ENCODE measurements around the genes RFPL2 and SLC5A4.

GRCh38 chr22:31630140-31630689 is 31.8 kb downstream of the PISD start:
- PRO-cap = bidirectional peak, plus-strand start at chr22:31630475, minus-strand start at chr22:31630460; bidirectional peak, plus-strand start at chr22:31630638, minus-strand start at chr22:31630715

DNA sequence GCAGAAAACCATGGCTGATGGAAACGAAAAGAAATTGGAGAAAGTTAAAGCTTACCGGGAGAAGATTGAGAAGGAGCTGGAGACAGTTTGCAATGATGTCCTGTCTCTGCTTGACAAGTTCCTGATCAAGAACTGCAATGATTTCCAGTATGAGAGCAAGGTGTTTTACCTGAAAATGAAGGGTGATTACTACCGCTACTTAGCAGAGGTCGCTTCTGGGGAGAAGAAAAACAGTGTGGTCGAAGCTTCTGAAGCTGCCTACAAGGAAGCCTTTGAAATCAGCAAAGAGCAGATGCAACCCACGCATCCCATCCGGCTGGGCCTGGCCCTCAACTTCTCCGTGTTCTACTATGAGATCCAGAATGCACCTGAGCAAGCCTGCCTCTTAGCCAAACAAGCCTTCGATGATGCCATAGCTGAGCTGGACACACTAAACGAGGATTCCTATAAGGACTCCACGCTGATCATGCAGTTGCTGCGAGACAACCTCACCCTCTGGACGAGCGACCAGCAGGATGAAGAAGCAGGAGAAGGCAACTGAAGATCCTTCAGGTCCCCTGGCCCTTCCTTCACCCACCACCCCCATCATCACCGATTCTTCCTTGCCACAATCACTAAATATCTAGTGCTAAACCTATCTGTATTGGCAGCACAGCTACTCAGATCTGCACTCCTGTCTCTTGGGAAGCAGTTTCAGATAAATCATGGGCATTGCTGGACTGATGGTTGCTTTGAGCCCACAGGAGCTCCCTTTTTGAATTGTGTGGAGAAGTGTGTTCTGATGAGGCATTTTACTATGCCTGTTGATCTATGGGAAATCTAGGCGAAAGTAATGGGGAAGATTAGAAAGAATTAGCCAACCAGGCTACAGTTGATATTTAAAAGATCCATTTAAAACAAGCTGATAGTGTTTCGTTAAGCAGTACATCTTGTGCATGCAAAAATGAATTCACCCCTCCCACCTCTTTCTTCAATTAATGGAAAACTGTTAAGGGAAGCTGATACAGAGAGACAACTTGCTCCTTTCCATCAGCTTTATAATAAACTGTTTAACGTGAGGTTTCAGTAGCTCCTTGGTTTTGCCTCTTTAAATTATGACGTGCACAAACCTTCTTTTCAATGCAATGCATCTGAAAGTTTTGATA is 12.3 kb downstream of the YWHAH start:
- PRO-cap = no peak

- PRO-cap = no peak
Observed at GRCh38 chr22:31973690-31974234, 29.4 kb downstream of the YWHAH start.

DNA sequence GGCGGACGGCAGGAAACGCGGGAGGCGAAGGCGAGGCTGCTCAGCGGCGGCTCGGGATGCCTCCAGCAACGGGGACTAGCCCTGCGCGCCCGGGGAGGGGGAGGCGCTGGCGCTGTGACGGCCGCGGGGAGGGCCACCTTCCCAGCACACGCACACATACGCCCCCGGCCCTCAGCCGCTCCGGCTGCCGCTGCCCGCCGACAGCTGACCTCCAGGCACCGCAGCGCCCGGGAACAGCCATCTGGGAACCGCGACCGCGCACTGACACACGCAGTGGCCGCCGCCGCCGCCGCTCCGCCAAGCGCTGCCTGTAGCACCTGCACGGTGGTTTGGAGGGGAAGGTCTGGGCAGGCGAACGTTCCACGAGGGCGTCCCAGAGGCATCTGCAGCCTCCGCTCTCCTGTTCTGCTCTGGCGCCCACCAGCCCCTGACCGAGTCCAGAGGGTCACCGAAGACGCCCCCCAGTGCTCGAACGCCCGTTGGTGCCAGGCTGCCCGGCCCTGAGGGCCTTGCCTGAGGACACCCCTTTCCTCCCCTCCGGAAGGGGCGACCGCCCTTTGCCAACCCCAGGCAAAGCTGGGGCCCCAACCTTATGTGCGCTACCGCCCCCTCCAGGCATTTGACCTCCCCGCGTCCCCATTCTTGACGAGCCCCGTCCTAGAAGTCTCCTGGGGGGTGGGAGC is 16.9 kb upstream of the C22orf42 start:
- PRO-cap = no peak

- PRO-cap = no peak
Observed at GRCh38 chr22:32204438-32205452, at the start of gene RFPL2. Gene RFPL2 (minus strand): TSS chr22:32205073.

DNA sequence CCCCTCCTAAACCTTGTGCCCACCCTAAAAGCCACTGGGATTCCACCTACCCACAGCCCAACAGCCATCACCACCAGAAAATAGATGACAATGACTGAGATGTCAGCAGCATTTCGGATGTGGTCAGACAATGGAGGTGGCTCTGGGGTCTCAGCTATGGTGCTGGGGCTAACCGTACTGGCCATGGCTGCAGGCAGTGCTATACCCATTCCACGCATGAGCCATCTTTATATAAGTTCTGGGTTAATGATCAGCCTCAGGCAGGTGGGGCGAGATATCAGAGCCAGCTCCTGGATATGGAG is at the start of gene SLC5A4:
TSS of gene SLC5A4 (minus strand) at position 203 of the 302 bp plus-strand sequence.
- PRO-cap = no peak

DNA sequence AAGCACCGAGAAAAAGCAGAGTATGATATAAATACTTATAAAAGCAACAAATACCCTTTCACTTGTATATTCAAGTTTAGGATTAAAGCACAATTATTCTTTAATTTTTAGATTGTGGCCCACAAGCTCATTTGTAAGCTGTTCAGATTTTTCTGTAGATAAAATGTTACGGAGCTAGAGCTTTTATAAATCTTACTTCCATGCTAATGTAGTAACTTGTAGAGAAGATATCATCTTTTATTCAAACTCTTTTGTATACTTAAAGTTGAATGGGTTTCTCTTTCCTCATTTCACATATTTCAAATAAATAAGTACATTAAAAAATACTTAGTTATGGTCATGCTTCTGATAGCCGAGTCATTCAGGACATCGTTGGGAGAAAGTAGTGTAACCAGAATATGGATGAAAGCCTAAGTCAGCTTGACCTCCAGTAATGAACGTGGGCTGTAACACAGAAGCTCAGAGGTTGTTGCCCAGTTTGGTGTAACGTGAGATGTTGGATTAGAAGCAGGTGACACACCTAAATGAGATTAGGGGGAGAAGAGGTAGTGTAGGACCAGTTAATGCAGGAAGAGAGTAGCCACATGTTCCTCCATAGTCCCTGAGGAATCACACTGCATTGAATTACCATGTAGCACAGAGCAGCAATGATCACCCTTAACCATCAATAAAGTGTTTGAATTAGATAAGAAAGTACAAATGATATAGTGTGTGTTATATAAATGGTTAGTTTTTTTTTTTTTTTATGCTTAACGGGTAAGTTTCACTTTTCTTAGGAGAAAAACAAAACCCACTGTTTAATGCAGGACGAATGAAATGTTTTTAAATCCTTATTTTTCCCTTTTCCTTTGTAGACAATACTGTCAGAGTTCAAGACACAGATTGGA is 20.3 kb downstream of the FBXO7 start:
- PRO-cap = no peak

DNA sequence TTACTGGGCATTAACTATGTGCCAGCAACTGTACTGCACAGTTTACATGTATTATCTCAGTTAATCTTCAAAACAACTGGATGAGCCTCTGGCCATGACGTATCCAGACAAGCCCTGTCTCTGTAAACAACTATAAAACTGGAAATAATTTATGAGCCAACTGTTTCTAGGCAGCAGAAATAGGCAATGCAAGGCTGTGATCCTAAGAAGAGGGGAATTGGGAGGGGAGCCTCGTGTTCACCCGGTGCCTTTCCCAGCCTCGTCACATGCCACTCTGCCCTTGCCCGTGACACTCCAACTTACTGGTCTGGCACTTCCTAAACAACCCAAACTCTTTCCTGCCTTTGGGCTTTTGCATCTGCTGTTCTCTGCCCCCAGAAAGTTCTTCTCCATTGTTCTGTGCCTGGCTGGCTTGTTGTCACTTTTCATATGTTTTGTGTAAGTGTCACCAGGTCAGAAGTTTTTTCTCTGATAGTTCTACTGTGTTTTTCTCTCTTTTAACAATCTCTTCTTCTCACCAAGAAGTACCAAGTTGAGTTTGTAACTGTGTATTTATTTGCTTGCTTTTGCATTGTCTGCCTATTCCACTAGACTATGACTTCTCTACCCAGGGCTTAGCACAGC is 83.0 kb downstream of the FBXO7 start:
- PRO-cap = no peak

- PRO-cap = no peak
Observed at GRCh38 chr22:32579713-32580512, 105.3 kb downstream of the FBXO7 start.

DNA sequence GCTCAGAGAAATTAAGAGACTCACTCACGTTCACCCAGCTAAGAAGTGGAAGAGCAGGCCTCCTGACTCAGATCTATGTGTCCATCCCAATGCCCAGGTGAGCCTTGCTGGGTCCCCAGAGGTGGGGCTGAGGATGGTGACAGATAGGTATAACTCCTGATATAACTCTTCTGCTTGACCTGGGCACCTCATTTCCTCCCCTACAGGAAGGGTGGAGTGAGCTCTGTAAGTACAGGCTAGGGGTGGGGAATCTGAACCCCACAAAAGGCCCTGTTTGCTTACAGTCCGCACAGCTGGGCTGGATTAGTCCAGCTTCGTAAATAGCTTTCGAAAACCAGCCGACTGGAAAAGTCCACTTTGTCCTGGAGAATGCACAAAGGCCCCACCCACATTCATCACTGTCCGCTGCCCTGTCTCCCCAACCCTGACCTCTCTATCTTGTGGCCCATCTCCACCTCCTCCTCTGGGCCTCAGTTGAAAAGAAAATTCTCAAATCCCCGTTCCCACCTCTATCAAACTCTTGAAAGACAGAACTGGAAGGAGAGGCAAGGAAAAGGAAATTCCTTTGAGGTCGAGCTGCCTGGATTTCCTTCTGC is 147.3 kb downstream of the FBXO7 start:
- PRO-cap = no peak

DNA sequence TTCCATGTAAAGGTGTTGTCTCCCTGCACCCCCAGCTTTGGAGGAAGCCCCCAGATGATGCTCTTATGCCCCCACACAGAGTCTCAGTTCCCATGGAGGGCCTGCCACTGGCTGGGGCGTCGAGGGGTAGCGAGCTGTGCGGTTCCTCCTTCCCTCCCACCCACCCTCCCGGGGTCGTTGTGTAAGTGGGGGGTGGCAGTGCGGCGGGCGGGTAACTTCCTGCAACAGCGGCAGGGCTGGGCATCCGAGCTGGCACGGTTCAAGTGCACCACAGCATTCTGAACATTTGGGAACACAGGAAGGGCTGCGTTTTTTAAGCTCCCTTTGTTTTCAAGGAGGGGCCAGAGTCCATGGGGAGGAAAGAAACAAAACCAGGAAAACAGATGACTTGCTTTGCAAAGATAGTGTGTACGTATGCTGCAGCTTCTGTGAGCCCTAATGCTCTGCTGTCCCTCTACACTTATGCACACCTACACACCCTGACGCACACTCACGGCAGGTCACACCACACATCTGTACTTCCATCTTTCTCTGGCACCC is 152.4 kb downstream of the FBXO7 start:
- PRO-cap = no peak

- PRO-cap = no peak
Observed at GRCh38 chr22:32717691-32718374, 83.7 kb upstream of the TIMP3 start.

DNA sequence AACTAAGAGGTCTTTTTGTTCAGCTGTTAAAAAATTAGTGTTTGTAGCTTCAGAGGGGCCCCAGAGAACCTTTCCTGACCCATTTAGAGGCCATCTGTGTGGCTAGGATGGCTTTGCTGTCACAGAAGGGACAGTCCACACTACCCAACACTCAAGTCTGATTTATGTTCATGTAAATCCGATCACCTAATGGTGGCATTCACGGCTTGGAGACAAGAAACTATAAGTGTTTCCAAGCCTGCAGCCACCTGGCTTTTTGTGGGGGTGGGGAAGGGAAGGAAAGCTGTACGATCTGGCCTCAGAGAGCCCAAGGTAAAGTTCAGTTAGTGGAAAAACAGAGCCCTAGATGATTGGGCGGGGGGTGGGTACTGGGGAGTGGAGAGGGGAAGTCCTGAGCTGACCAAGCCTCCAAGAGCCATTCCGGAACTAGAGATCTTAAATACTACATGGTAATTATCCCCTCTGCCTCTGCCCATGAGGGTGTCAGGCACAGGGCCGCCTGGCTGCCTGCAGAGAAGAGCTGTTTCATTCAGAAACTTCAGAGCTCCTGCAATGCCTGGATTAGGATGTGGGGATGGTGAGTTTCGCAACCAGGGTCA is 8.8 kb downstream of the TIMP3 start:
- PRO-cap = no peak

GRCh38 chr22:32819367-32819848 is 17.9 kb downstream of the TIMP3 start:
- PRO-cap = no peak

GRCh38 chr22:33221432-33222159 is 163.4 kb upstream of the SYN3 start:
- PRO-cap = no peak

DNA sequence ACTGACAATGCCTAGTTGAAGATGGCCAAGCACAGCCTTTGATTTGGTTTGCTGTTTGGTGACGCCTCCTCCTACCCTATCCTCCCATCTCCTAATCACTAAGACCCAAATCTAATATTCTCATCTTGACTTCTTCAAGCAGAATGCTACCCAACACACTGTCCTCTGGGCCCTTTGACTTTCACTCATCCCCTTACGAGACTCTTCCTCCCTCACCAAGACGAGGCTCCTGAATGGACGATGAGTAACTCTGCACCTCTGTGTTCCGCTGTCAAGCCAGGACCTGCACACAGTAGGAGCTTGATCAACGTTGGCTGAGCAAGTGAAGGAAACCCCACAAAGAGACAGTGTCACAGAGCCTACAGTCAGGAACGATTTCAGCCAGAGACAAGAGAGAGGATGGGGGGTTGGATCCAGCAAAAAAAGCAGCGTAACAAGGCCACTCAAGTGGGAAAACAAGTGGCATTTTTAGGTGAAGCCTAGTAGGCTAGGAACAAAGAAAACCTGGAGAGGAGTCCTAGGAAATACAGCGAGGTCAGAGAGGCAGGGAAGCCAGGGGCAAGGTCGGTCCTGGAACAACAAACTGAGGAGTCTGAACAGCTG is 9.8 kb downstream of the LARGE1 start:
- PRO-cap = no peak

DNA sequence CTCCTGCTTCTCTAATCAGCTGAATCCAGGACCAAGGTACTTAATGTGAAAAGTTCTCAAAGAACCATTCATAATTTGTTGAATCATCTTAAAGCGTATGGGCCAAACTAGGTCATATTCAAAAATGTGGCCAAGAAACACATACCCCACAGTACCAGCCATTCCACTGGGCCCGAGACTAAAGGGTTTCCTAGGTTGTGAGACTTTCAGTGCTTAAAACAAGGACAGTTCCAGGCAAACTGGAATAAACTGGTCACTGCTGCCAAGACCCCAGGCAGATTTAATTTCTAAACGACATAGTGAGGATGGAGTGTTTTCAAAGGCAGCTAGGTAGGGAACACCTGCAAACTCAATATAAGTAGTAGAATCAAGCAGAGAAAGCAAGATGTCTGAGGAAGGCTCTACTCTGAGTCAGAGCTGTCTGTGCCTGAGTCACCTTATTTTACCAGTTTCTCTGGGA is 438.8 kb upstream of the ISX start:
- PRO-cap = no peak

GRCh38 chr22:35230942-35231540 is 26.3 kb upstream of the HMGXB4 start:
- PRO-cap = no peak

DNA sequence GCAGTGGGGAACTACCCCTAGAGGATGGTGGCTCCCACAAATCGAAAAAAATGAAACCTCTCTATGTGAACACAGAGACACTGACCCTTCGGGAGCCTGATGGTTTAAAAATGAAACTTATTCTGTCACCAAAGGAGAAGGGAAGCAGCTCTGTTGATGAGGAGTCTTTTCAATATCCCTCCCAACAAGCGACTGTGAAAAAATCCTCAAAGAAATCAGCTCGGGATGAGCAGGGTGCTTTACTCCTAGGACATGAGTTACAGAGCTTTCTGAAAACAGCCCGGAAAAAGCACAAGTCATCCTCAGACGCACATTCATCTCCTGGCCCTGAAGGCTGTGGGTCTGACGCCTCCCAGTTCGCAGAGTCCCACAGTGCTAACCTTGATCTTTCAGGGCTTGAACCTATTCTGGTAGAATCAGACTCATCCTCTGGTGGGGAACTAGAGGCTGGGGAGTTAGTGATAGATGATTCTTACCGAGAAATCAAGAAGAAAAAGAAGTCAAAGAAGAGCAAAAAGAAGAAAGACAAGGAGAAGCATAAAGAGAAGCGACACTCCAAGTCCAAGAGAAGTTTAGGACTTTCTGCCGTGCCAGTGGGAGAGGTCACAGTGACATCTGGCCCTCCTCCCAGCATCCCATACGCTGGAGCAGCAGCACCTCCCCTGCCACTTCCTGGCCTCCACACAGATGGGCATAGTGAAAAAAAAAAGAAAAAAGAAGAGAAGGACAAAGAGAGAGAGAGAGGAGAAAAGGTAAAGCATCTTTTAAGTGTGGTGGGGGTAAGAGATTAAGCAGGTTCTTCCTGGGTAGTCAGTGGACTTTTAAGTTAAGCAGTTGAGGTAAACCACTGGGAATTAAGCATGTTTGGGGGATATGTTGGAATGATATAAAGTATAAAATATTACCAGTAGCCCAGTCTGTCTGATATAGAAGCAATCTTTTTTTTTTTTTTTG is 7.8 kb downstream of the HMGXB4 start:
- PRO-cap = no peak

GRCh38 chr22:35303051-35303633 is 3.4 kb downstream of the TOM1 start:
- PRO-cap = no peak

All from natural killer cell (primary cell).